Bronchus (tissue), 1 donor: ENCODE measurements around a stretch of chr2.

GRCh38 chr2:234292514-234293341 lies 204.2 kb downstream of the ARL4C start:
- PRO-cap, result bidirectional peak, plus-strand start at chr2:234292770, minus-strand start at chr2:234292603

- PRO-cap, result no peak
These were observed 119.0 kb downstream of the ARL4C start for GRCh38 chr2:234377565-234378677.

GRCh38 chr2:234423261-234423671 lies 73.6 kb downstream of the ARL4C start:
- PRO-cap, result no peak

DNA sequence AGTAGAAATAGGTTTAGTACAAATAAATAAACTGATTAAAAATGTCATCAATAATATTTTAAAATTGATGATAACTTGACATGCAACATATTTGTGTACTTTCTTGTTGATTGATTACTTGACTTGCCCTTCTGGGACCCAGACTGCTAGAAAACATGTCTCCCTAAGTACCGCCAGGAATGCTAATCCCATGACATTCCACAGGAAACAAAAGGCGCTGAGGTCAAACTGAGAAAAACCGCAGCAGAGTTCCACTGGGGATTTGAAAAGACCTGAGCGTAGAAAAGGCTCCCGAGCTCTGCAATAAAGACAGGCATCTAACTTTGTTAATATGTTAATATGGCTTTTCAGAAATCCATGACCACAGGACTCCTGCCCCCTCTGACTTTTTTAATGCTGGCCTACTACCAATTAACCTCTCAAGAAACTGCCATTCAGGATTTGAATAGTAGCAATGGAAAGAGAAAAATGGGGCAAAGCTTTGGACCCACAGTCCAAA lies 47.7 kb downstream of the ARL4C start:
- PRO-cap, result no peak

GRCh38 chr2:234631909-234632493 lies 135.1 kb upstream of the ARL4C start:
- PRO-cap, result no peak

DNA sequence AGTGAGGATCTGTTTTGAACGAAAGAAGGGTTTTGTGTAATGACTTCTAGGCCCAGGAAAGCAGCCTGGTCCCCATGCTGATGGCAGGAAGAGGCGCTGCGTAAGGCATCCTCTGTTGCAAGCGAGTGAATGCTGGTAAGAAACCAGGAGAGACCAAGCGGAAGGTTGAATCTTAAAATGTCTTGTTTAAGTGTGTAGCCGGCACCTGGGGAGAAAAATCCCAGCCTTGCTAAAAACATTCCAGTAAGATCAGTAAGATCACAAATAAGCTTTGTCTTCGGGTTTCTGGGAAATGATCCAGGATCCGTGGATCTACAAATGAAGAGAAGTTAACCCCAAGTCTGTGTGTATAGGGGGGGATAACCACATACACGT lies 135.6 kb upstream of the ARL4C start:
- PRO-cap, result no peak

GRCh38 chr2:234633518-234634003 lies 136.7 kb upstream of the ARL4C start:
- PRO-cap, result no peak

- PRO-cap, result no peak
These were observed 137.1 kb upstream of the ARL4C start for GRCh38 chr2:234634004-234634386.

GRCh38 chr2:234770468-234771103 lies 181.2 kb upstream of the SH3BP4 start:
- PRO-cap, result no peak

DNA sequence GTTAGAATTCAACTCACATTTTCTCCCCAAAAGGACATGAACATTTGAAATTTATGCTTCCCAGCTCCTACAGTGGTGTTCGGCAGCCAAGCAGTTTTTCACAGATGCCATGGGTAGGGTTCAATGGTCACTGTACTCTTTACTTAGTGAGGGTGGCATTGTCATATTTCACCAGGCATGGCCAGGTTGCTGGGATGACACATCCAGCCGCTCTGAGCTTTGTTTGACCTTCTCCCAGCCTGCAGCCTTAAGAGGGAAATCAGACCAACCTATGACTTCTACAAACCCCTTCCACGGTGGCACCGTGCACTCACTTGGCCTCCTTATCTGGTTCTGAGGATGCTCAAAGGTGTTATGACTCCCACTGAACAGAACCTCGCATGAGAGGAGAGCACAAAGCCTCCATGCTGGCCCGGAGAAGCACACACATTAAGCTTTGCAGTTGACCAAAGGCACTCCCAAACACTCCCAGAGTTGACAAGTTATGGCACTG lies 108.4 kb upstream of the SH3BP4 start:
- PRO-cap, result no peak

DNA sequence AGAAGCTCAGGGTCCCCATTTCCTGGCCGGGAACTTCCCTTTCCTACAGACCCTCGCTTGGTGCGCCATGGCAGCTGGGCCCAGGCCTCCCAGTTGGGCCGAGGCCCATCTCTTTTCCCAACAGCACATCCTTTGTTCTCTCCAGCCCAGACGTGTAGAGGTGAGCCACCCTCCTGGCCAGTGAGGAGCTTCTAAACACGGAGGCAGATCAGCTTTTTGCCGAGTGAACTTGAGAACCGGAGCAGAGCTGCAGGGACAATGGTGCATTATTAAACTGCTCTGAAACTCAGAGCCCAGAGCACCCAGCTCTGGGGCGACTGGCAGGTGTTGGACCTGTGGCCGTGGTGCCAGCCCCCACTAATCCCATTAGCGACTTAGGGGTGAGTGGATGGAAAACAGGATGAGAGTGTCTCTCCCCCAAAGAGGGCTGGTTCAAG lies 25.4 kb downstream of the SH3BP4 start:
- PRO-cap, result no peak

DNA sequence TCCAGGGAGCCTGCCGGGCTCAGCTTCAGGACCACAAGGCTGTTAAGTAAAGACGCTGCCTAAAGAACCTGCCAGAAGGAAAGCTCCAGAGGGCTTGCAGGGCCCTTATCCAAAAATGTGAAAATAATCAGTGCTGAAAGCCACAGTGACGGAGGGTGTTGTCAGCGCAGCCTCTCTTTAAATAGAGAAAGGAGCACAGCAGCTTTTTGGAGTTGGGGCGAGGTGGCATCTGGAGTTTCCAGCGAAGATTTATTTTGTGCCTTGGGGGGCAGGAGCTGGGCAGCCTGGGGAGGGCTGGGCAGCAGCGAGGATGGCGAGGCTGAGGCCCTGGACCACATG lies 40.1 kb downstream of the SH3BP4 start:
- PRO-cap, result no peak

DNA sequence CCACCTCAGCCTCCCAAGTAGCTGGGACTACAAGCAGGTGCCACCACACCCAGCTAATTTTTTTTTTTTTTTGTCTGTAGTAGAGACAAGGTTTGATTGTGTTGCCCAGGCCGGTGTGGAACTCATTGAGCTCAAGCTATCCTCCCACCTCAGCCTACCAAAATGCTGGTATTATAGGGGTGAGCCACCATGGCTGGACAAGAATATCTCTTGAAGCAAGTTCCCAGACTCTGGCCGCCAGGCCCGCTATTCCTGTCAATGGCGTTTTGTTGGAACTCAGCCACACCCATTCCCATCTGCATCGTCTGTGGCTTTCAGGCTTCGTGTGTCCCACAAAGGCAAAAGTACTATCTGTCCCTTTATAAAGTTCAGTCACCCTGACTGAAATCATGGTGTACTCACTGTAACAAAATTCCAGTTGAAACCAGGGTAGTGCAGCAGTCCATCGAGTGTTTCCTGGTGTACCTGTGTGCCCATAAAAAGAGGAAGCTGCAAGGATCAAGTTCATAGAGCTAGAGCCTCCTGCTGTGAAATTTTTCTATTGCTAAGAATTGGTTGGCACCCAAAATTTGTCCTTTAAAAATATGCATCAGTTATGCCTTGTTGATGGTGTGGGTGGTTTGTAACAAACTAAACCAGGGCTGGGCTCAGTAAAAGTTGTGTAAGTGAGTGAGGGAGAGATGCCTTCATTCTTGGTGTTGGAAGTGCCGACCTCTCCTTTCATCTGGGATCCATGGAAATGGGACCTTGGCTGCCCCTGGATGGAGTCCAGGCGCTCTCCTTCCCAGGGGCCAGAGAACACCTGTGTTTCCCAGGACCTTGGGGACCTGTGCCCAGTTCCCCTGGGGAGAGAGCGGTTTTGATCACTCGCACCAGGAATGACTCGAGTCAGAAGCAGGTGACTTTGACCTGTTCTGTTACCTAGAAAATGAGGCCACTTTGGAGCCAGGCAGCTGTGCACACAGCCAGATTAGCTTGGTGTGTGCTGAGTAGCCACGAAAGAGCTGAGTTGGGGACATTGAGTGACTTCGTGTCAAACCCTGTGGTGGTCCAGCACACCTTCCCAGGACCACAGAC lies 97.0 kb downstream of the SH3BP4 start:
- PRO-cap, result no peak

DNA sequence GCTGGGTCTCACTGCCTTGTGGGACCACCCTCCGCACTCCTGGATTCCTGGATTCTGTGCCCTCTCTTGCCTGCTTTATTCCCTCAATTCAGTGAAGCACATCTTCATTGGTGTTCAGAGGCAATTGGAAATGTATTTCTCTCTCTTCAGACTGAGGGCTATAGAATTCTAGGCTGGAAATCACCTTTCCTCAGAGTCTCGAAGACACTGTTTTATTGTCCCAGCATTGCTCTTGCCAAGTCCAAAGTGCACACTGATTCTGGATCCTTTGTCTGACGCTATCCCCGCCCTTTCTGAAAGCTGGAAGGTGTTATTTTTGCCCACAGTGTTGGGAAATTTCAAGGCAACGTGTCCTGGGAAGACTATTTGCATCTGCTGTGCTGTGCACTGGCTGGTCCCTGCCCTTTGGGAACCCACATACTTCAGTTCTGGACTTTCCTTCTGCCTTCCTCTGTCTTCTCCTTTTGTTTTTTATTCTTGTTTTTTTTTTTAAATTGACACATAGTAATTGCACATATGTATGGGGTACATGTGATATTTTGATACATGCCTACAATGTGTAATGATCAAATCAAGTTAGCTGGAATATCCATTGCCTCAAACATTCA lies 190.8 kb downstream of the SH3BP4 start:
- PRO-cap, result no peak

DNA sequence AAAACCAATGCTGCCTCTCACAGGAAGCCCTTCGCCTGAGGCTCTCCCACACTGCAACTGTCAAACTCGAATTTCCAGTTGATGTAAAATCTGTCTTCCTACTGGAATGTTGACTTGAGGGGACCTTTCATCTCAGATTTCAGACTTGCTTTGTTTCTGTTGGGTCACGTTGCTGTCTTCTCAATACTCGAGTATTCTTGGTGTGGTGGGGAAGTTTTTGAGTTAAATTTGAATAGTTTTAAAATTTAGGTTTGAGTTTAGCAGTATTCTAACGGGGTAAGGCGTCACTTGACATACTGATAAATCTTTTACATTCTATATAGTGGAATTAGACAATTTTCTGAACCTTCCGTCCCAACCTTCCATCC lies 50.8 kb downstream of the AGAP1 start:
- PRO-cap, result no peak

GRCh38 chr2:235637897-235638449 lies 144.1 kb downstream of the AGAP1 start:
- PRO-cap, result no peak

GRCh38 chr2:235840009-235840923 lies 327.9 kb downstream of the GBX2 start:
- PRO-cap, result no peak

- PRO-cap, result no peak
These were observed 122.8 kb downstream of the GBX2 start for GRCh38 chr2:236045243-236045939.

GRCh38 chr2:236177929-236178436 lies 9.8 kb upstream of the GBX2 start:
- PRO-cap, result no peak

GRCh38 chr2:236240026-236241342 lies 23.7 kb downstream of the ASB18 start:
- PRO-cap, result no peak